Umbilical cord (tissue), 2 donors: ENCODE measurements around the genes RAPGEF6, IL3 and CSF2.

DNA sequence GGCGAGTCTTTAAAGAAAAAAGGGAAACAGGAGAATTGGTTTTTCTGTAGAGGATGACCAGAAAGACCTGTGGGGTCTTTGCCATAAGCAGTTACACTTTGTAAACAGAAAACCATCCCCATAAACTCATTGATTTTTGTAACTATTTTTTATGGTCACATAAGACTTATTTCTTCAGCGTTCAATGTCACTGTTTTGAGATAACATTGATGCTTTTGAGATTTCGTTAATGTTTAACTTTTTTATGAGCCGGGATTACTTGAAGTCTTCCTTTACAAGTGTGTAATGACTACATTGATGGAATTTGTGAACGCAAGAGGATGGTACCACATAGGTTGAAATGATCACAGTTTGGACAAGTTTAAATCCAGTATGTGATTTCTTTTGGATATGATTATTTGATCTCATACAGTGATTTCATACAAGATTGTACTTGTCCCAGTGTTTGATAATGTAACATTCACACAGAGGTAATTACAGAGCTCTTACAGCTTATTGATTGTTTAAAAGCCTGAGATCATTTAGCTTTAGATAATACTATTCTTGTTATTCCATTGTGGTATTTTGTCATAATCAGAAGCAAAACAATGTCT, 1.9 kb downstream of the SLC12A2 start:
- RAMPAGE, long total RNA: no peak

GRCh38 chr5:128121579-128122046, 38.0 kb downstream of the SLC12A2 start:
- RAMPAGE, long total RNA: no peak

DNA sequence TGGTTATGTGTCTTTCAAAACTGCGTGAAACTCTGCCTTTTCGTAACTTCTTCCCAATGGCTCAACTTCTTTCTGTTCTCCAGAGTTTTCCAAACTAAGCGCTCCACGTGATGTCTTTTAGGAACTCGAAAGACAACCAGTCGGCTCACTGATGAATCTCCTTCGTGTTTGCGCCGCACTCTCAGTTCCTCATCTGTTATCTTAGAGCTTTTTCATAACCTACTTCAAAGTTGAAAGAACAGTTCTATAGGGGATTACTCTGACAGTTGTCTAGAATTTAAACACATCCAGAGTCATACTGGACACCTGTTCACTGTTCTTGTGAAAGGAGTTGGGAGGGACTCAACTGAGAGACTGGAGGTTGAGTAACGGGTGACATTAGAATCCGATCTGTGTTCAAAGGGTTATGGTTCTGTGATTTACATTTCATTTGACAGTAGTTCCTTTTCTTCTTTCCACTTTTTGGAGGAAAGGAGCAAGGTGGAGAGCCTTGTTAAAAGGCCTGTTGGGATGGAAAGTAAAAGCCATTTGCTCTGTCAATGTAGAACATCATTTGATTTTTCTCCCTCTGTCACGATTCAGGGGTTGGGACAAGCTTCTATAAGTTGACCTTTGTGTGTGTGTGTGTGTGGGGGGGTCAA, 2.0 kb downstream of the ADAMTS19 start:
- RAMPAGE, long total RNA: no peak

GRCh38 chr5:130732242-130732815, 432.7 kb downstream of the HINT1 start:
- RAMPAGE, long total RNA: no peak

- RAMPAGE, long total RNA: no peak
Measured at GRCh38 chr5:130908003-130908582, 257.0 kb downstream of the HINT1 start.

DNA sequence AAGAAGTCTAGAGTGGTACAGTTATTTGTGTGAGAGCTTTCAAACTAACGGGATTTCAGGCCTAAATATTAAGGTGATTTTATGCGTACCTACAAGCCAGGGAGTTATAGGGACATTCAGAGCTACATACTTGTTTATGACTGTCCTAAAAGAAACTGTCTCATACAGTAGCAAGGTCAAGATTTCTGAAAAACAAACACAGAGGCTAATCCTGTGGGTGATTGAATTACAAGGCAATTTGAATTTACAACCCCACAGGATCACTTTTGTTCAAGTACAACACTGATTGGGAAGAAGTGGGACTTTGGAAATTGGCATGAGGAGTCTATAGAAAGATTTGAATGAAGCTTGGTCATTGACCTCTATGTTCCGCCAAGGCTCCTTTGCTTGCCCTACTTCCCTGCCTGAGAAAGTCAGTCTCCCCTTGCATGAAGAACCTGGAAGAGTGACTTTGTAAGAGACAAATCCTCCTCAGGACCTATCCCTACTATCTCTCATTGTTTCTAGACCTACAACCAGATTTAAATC, 38.5 kb upstream of the CDC42SE2 start:
- RAMPAGE, long total RNA: no peak

DNA sequence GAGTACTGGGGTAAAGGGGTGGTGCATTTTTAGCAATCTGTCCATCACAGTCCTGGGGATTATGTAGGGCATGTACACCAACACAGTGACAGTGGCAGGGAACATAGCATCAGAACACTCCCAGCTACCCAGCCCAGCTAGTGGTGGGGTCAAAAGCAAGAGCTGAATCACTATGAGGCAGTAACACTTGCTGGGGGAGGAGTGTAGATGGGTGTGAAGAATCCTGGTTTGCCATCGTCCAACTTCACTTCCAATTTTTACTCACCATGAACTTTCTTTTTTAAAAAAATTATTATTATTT, 6.9 kb upstream of the CDC42SE2 start:
- RAMPAGE, long total RNA: no peak

GRCh38 chr5:131266430-131266704, 2.5 kb downstream of the CDC42SE2 start:
- RAMPAGE, long total RNA: no peak

- RAMPAGE, long total RNA: no peak
Measured at GRCh38 chr5:131359087-131359647, 95.3 kb downstream of the CDC42SE2 start.

DNA sequence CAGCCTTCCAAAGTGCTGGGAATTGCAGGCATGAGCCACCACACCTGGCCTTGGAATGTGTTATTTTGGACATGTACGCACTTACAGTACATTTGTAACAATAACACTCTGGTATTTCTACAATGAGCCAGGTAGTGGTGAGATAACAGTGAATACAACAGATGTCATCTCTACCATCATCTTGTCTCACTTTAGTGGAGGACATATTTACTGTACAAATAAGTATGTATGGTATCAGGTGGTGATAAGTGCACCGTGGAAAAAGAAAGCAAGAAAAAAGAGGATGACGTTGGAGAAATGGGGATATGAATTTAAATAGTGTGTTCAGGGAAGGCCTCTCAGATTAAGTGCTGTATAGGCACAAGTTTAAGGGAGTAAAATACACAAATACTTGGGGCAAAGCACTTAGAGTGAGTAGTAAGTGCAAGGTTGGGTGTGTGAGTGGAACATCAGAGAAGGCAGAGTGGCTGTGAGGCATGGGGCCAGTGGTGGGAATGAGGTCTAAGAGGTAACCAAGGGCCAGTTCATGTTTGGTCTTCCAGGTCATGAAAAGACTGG, 100.2 kb downstream of the CDC42SE2 start:
- RAMPAGE, long total RNA: no peak

DNA sequence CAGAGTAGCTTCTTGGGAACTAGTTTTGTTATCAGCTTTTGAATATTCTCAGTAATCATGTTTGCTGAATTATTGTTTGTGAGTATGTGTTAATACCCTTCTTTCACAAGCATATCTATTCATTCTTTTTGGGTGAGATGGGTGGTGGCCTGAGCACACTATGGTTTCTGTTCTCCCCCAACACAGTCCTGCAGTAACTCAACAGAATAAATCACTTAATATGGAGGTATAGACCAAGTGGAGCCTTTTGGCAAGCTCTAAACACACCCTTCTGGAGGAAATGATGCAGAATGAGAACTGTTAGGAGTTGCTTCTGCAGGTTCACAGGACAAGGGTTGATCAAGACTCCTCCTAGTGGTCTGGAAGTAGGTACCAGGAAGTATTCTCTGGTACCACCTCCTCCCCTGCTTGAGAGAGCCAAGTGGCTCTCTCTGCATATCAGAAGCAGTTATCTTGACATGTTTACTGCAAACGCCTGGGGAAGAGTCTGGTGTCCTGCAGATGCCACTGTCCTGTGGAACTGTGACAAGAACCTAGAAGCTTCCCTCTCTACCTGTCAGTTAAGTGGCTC, 118.4 kb downstream of the CDC42SE2 start:
- RAMPAGE, long total RNA: no peak

GRCh38 chr5:131386619-131387076, 122.8 kb downstream of the CDC42SE2 start:
- RAMPAGE, long total RNA: no peak

GRCh38 chr5:131634503-131635278, at the start of gene RAPGEF6:
RAPGEF6 (minus strand) TSS chr5:131635229.
- RAMPAGE, long total RNA: start-site peak on the minus strand at chr5:131635189-131635244, 49 and 131 reads in 2 replicates

DNA sequence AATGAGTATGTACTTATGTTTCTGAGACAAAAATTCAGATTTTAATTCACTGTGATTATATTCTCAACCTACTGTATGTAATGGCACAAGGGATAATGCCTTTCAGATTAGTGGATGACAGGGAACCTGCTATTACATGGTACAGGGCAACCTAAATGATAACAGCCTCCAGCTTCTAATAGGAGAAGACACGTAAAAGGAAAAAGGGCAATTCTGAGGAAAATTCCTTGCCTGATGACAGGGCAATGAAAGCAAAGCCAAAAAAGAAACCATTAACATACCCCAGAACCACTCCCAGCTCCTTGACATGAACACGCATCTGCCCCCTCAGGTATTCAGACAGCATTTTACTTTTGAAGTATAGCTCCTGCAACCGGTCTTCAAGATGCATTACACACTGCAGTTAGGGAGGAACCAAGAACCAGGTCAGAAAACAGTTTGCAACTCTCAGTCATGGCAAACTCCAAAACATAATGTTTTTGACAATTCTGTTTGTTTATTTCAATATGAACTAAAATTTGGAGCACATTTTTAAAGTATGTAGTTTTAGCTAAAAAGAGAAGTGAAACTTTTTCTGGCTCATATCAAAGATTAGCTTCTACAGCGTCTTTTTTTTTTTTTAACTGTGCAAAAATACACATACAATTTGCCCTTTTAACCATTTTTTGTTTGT, 11.9 kb upstream of the RAPGEF6 start:
- RAMPAGE, long total RNA: no peak

DNA sequence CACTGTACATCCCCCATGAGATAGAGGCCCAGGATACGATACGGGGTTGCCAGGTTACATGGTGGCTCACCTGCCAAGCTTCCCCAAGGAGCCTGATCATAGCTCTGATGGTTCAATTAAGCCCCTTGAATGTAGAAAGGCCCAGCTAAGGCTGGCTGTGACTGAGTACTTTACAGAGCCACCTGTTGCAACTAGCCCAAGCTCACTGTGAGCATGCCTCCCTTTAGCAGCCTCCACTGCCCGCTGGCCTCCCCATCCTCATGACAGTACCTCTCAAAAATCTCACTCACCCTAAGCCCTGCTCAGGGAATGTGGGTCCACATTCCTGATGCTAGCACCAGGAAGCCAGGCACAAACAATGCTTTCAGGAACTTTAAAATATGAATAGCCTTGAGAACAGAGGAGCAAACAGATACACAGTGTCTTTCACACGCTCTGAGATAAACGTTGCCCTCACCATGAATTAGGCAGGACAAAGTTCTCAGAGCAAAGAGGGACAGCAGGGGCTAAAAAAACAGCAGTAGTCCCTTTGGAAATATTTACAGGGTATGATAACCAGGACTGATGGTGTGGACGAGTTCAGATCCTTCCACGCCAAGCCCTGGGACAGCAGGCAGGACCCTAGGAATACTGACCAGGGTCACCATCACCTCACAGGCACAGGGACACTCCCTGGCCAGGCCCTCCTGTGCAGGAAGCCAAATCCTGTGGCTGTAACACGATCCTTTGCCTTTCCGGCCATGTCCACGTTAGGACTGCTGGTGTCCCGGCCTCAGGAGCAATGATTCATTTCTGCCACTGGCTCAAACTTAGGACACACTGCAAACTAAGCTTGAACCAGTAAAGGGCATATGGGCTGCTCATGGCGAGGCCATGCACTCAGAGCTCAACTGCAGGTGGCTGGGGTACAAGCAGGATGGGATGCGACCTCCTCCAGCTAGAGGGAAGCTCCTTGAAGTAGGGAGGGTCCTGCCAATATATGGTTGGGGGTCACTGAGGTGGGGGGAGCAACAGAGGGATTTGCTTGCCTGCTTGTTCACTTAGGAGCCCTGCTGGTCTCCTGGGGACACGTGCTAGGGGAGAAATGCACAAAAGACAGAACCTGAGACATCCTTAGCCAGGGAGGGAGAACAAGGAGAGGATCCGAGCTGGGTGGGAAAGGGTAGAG, 9.6 kb downstream of the ACSL6 start:
- RAMPAGE, long total RNA: no peak

DNA sequence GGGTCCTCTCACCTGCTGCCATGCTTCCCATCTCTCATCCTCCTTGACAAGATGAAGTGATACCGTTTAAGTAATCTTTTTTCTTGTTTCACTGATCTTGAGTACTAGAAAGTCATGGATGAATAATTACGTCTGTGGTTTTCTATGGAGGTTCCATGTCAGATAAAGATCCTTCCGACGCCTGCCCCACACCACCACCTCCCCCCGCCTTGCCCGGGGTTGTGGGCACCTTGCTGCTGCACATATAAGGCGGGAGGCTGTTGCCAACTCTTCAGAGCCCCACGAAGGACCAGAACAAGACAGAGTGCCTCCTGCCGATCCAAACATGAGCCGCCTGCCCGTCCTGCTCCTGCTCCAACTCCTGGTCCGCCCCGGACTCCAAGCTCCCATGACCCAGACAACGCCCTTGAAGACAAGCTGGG, at the start of gene IL3:
Gene IL3 (plus strand): TSS at position 274 of the 422 bp plus-strand sequence.
- RAMPAGE, long total RNA: no peak

GRCh38 chr5:132073497-132073911, at the start of gene CSF2:
CSF2 (plus strand) TSS chr5:132073789.
- RAMPAGE, long total RNA: no peak

GRCh38 chr5:132074551-132074806, 890 bp downstream of the CSF2 start:
- RAMPAGE, long total RNA: no peak

- RAMPAGE, long total RNA: no peak
Measured at GRCh38 chr5:132219417-132219622, 8.3 kb downstream of the P4HA2 start.

DNA sequence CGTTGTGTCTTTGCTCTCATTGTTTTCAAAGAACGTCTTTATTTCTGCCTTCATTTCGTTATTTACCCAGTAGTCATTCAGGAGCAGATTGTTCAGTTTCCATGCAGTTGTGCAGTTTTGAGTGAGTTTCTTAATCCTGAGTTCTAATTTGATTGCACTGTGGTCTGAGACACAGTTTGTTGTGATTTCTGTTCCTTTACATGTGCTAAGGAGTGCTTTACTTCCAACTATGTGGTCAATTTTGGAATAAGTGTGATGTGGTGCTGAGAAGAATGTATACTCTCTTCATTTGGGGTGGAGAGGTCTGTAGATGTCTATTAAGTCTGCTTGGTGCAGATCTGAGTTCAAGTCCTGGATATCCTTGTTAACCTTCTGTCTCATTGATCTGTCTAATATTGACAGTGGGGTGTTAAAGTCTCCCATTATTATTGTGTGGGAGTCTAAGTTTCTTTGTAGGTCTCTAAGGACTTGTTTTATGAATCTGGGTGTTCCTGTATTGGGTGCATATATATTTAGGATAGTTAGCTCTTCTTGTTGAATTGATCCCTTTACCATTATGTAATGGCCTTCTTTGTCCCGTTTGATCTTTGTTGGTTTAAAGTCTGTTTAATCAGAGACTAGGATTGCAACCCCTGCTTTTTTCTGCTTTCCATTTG, 22.4 kb upstream of the SLC22A5 start:
- RAMPAGE, long total RNA: no peak